ENCODE measurements around a stretch of chr13.

DNA sequence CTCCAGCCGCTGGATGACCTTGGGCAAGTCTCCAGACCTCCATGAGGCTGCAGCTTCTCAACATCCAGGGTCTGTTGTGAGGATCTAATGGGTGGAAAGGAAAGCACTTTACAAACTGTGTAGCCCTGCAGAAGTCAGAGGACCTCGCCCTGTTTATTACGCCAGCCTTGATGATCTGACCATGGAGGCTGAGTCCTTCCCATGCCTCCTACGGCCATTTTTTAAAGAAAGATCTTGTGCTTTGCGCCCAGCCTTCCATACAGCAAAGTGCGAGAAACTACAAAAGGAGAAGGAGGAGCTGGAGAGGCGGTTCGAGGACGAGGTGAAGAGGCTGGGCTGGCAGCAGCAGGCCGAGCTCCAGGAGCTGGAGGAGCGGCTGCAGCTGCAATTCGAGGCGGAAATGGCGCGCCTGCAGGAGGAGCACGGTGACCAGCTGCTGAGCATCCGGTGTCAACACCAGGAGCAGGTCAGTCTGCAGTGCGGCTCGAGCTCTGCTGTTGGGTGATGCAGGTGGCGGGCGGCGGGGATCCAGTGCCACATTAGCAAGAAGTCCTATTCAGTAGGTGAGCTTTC is 115.5 kb downstream of the SLC7A1 start:
- RAMPAGE, long total RNA: no peak
- RRBS: no CpG with 5 or more reads among the region's 22 CpGs

- RAMPAGE, long total RNA: no peak
- RRBS: no CpG with 5 or more reads among the region's 14 CpGs
Observed at GRCh38 chr13:29743010-29743577, 107.3 kb downstream of the UBL3 start.

DNA sequence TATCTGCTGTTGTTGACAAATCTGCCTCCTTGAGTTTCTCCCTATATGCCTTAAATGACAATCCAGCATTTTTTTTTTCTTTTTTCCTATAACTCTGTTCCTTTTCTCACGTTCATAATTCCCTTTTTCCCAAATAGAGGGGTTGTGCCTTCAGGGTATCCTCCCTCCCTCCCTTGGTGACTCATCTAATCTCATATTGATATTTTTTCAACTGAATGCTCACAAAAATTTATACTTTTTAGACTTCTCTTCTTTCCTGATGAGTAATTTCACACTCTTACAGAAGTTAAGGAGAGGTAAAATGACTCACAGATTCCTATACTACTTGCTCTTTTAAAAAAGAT is 19.5 kb downstream of the UBL3 start:
- RAMPAGE, long total RNA: no peak
- RRBS: no CpG with 5 or more reads among the region's 1 CpG

GRCh38 chr13:29833480-29833822 is 17.0 kb downstream of the UBL3 start:
- RAMPAGE, long total RNA: no peak

DNA sequence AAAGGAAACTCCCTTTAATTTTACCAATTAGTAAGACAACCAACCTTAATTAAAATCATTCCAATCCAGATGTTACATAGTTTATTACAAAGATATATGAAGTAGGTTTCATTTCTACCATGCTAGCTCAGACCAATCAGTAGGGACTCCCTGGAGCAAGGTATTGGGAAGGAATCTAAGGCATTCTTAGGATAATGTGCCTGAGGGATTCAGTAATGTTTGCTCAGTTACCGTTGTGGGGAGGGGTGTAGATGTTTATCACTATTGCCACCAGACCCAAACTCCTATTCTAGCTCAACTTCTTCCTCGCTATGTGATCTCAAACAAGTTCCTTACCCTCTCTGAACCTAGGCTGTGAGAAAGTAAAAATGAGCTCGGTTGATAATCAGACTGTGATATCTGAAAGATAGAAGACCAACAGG is 8.9 kb downstream of the UBL3 start:
- RAMPAGE, long total RNA: no peak
- RRBS: no CpG with 5 or more reads among the region's 3 CpGs

DNA sequence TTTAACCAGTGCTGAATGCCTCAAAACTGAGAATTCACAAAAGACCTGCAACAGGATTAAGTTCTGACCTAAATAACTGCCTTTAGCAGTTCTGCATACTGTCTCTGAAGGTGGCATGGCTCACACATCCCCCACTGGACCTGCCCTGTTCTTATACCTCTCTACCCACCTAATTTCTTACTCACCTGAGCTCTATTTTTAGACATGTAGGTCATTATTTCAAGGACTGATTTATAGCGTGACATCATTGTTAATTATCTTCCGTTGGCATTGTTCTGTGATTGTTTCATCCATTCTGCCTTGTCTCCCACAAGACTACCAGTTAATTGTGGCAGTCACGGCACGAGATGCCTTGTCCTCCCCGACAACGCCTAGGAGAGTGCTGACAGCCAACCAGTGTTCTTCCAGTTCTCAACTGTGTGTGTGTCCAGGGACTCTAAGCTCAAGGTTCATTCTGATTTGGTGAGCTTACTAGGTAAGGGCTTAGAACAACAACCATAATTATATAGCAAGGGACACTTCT is 27.2 kb upstream of the UBL3 start:
- RAMPAGE, long total RNA: no peak
- RRBS: no CpG with 5 or more reads among the region's 6 CpGs

DNA sequence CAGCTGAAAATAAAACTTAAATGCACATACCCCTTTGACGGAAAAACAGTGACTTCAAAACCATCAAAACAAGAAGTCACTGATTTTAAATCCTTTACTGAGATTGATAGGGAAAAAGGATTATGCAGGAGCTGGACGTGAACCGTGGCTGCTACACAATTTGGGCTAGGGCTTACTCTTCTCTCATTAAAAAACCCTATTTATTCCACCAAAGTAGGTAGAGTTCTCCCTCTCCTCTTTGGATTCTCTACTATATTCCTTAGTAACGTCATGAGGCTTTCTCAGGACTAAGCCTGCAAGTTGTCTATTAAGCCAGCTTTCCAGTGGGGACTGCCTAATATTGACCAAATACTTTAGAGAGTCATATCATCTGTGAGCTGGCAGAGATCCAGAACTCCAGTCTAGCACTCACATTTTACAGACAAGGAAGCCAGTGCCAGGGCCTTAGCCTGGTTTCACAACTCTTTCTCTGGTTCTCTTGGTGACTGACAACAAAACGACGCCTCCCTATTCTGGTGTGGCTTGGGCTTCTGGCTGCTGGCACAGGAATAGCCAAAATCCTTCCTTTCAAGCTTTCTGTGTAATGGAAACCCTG is 74.9 kb upstream of the UBL3 start:
- RAMPAGE, long total RNA: no peak
- RRBS: no CpG with 5 or more reads among the region's 6 CpGs

GRCh38 chr13:29954317-29955118 is 104.1 kb upstream of the UBL3 start:
- RAMPAGE, long total RNA: no peak
- RRBS: no CpG with 5 or more reads among the region's 20 CpGs

GRCh38 chr13:30107236-30107845 is 200.0 kb downstream of the KATNAL1 start:
- RAMPAGE, long total RNA: no peak
- RRBS: 87% methylated on average over 3 of the region's 12 CpGs

DNA sequence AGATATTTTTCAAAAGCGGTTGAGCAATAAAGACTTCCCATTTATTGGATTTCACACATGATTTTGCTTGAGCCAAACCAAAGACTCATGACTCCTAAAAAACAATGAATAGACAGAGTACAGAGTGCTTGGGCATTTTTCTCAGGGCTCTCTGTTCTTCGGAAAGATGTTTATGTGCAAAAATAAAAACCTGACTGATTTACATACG is 194.2 kb downstream of the KATNAL1 start:
- RAMPAGE, long total RNA: no peak
- RRBS: no CpG with 5 or more reads among the region's 3 CpGs

GRCh38 chr13:30153492-30154255 is 153.7 kb downstream of the KATNAL1 start:
- RAMPAGE, long total RNA: no peak
- RRBS: no CpG with 5 or more reads among the region's 28 CpGs

GRCh38 chr13:30154256-30154417 is 153.2 kb downstream of the KATNAL1 start:
- RAMPAGE, long total RNA: no peak
- RRBS: no CpG with 5 or more reads among the region's 6 CpGs

DNA sequence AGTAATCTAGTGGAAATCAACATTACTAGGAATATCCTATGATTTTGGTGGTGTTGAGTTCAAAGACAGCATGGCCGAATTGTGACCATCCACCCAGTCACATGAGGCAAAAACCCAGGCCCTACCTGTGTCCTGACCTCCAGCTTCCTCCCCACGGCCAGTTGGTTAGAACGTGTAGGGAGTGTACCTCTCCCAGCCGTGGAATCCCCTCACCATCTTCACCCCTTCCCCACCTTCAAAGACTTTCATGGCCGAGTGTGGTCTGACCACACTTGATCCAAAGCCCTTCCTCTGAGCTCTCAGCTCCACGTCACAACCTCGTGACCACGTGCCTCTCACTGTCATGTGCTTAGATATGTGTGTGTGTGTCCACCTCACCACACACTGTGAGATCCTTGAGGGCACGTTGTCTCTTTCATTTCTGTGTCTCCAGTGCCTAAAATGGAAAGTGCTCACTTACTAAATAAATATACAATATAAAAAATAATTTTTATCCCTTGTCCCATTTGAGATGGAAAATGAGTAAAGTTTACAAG is 48.6 kb upstream of the UBE2L5 start:
- RAMPAGE, long total RNA: no peak
- RRBS: no CpG with 5 or more reads among the region's 9 CpGs

DNA sequence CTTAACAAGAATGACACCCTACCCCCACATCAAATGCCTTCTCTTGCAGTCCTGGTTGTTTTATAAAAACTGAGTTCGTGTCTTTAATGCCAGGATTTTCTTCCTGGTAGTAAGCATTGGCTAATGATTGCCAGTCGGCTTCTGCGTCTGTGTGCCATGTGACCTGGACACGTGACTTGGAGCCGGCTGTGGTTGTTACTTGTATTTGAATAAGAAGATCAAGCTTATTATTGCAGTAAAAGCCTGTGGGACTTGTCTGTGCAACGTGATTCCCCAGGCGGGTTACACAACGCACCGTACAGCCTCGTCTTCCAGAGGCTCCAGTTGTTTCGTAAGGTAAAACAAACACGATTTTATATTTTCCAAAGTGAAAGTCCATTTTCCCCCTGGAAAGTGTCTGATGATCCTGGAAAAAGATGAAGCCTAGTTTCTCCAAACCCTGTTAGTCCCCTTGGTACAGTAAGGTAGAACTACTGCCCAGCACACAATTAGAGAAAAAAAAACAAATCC is 26.8 kb upstream of the UBE2L5 start:
- RAMPAGE, long total RNA: no peak
- RRBS: no CpG with 5 or more reads among the region's 12 CpGs

DNA sequence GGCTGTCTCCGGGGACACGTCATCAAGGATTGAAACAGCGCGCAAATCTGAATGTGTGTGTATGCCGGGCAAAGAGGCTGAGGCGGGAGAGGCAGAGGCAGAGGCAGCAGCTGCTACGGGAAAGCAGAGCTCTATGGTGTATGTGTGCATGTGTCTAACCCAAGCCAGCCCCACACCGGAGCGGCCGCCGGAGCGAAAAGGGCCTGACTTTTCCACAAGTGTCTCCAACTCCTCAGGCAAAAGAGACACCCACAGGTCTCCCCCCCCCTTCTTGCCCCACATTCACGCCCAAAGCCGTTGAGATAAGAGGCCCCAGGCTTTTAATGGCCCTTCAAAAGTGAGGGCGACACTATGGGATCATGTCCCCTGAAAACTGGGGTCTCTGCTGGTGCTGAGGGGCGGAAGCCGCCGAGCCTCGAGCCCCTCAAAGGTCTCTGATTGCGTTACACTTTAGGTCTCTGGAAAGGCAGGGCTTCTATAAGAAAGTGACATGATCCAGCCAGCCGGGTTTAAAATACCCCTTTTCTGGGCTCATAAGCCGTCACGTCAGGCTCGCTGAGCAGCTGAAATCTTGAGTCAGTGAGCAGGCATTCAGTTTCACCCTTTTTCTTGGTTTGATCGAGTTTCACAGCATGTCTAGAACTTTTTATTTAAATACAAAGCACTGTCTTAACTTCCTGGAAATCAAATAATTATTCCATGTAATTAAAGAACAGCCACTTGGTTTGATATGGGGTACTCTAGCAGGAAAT is 478 bp upstream of the HMGB1 start:
- RAMPAGE, long total RNA: no peak
- RRBS: no CpG with 5 or more reads among the region's 25 CpGs

DNA sequence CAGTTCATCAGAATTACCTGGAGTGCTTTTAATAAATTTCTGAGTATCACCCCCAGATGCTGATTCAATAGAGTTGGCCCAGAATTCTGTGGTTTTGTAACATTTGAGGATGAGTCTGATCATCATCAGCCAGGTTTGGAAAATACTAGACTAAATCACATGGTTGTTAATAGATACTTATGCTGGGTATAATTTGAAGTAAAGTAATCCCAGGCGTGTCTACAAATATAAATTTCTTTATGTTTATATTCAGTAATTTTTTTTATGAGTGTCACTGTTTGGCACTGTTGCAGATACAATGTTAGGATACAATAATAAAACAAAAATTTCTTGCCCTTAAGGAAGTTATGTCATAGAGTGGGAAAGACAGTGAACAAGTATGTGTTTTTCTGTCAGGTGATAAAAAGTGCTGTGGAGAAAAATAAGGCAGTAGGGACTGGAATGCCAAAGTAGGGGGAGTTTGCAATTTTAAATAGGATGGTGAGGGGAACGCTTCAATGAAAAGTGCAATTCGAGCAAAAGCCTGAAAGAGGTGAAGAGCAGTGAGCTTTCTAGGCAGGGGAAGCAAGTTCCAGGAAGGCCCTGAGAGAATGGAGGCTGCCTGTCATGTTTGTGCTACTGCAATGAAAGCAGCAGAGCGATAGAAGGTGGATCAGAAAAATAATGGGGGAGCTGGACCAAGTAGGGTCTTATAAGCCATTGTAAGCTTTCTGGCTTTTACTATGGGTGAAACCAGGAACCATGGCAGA is 5.1 kb downstream of the USPL1 start:
- RAMPAGE, long total RNA: no peak
- RRBS: no CpG with 5 or more reads among the region's 4 CpGs

- RAMPAGE, long total RNA: no peak
- RRBS: no CpG with 5 or more reads among the region's 5 CpGs
Observed at GRCh38 chr13:30657956-30658643, 40.4 kb downstream of the USPL1 start.

GRCh38 chr13:30736725-30737841 is 1.7 kb downstream of the ALOX5AP start:
- RAMPAGE, long total RNA: no peak
- RRBS: no CpG with 5 or more reads among the region's 7 CpGs

DNA sequence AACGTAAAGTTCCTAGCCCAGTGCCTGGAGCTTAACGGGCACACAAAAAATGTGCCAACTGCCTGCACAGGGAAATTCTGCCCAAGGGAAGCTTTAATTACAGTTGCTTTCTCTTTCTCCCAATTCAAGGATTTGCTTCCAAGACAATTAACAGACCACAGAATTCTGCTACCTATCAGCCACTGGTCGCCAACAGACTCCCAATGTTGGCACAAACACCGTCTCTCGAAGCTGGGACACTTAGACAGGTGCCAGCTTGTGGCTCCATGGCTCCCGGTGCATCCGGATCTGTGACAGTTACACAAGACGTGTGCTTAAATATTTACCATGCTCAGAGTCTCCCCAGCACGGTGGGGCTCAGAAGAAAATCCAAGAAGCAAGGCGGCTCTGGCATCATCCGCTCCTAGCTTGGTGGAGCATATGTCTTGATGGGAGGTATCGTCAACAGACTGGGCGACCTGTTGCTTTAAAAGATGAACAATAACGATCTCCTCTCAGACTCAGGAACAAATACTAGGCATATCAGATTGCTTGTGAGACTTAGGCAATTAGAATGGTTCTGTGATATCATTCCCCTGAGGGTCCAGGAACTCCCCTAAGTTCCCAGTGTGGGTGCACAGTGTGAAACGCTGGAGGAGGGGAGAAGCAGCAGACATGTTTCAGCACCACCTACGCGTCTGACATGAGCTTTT is 61.5 kb downstream of the ALOX5AP start:
- RAMPAGE, long total RNA: no peak
- RRBS: no CpG with 5 or more reads among the region's 17 CpGs

- RAMPAGE, long total RNA: no peak
- RRBS: 23% methylated on average over 9 of the region's 27 CpGs
Observed at GRCh38 chr13:30803074-30803511, 67.8 kb downstream of the ALOX5AP start.

Data from kidney epithelial cell (primary cell).